ENCODE data around the genes GPR89A, LIX1L and ACP6.

DNA sequence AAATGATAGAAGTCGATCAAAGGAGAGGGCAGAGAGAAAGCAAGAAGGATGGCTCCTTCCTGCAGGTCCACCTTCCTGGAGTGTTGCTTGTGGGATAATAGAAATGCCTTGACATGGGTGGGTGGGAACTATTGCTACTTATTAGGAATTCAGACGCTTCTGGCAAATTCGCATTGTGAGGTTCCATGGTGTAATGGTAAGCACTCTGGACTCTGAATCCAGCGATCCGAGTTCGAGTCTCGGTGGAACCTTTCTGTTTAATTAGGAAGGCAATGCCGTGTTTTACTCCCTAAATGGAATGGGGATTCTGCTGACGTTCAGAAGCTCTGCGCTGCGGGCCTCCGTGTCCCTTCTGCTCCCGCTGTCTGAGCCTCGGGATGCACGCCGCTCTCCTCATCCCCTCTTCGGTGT is 214.5 kb downstream of the H3-7 start:
- RRBS = no CpG with 5 or more reads among the region's 17 CpGs

GRCh38 chr1:145214338-145214918 is 27.5 kb downstream of the PPIAL4D start:
- RRBS = no CpG with 5 or more reads among the region's 25 CpGs

DNA sequence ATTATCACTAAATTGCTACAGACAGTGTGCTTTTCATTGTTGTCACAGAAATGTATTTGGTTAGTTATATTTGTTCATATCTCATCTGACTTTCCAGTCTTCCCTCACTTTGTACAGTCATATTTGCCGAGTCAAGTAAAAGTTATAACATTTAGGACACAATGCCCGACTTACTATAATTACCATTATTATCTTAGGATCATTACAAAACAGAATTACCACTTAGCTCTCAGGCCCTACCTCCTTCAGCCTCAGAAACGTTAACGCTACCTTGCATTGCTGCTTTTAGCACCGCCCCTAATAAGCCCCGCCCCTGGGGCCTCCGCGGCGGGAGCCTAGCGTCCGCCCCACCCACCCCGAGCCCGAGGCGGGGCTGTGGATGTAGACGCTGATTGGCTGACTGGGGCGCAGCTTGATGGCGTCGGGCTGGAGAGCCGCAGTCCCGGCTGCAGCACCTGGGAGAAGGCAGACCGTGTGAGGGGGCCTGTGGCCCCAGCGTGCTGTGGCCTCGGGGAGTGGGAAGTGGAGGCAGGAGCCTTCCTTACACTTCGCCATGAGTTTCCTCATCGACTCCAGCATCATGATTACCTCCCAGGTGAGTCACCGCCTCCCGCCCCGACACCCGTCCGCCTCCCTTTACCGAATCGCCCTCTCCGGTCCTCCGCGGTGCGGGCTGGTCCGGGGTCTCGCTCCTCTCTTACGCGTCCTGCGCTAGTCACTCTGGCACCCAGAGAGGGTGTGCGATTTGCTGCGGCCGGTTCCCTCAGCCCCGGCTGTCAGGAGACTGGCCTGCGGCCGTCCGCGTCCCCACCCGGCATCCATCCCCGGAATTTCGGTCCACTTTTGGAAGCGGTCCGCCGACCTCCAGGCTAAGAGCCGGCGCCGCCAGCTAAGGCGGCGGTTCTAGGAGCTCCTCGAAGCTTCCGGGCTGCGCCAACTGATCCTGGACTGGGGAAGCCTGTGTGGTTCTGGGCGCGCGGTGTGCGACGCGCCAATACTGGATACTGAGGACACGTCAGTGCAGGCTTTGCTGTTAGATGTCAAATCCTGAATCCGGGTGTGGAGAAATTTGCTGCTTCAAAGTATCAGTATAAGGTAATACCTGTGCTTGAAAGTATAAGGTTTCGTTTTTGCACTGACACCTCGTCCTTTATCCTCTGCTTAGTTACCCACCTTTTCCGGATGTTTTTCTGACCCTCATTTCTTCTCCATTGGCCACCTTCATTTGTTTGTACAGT is at the start of gene GPR89A:
Gene GPR89A, plus strand, starts transcription at position 408 of the 1,238 bp plus-strand sequence.
- RRBS = no CpG with 5 or more reads among the region's 74 CpGs

DNA sequence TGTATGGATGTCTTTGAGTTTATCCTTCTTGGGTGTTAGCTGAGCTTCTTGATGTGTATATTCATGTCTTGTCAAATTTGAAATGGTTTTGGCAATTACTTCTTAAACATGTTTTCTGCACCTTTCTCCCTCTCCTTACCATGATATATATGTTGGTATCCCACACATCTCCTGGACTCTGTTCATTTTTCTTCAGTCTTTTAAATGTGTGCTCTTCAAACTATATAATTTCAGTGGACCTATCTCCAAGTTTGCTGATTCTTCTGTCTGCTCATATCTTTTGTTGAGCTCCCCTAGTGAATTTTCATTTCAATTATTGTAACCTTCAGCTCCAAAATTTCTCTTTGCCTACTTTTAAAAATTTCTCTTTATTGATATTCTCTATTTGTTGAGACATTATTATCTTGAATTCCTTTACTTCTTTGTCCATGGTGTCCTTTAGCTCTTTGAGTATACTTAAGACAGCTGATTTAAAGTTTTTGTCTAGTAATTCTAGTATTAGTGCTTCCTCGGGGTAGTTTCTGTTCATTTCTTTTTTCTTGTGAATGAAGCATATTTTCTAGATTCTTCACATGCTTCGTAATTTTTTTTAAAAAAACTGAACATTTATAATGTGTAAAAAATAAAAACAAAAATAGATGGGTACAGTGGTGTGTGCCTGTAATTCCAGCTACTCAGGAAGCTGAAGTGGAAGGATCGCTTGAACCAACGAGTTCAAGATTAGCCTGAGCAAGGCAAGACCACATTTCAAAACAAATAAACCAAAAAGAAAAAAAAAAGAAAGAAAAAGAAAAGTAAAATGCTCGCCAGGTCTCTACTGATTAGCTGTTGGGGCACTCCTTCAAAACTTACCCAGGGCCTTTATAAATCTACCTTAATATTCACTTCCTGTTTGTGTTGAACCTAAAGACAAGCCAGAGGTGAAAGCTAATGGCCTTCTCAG is 50.9 kb downstream of the RNF115 start:
- RRBS = no CpG with 5 or more reads among the region's 5 CpGs

DNA sequence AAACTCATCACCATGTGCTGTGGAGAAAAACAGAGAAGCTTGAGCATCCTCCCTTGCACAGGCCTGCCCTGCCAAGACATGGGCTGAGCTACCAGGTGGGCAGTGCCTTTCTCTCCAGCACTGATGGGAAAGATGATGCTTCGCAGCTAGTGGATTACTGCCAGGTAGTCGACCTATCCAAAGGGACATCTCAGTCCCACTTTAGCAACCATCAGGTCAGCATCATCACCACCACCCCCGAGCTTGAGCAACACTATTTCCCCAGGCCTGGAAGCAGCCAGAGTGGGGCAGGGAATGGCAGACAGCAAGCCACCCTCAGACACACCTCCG is 1.9 kb downstream of the PIAS3 start:
- RRBS = no CpG with 5 or more reads among the region's 4 CpGs

GRCh38 chr1:145859512-145860309 is 830 bp upstream of the PIAS3 start:
- RRBS = no CpG with 5 or more reads among the region's 43 CpGs

GRCh38 chr1:145896928-145897968 is 11.6 kb upstream of the ANKRD35 start:
- RRBS = no CpG with 5 or more reads among the region's 10 CpGs

- RRBS = under 1% methylated on average over 9 of the region's 60 CpGs
Observed at GRCh38 chr1:145957273-145958380, at the start of gene LIX1L. Gene LIX1L (minus strand): TSS chr1:145958017.

- RRBS = no CpG with 5 or more reads among the region's 2 CpGs
Observed at GRCh38 chr1:145978160-145978521, 13.7 kb downstream of the POLR3GL start.

DNA sequence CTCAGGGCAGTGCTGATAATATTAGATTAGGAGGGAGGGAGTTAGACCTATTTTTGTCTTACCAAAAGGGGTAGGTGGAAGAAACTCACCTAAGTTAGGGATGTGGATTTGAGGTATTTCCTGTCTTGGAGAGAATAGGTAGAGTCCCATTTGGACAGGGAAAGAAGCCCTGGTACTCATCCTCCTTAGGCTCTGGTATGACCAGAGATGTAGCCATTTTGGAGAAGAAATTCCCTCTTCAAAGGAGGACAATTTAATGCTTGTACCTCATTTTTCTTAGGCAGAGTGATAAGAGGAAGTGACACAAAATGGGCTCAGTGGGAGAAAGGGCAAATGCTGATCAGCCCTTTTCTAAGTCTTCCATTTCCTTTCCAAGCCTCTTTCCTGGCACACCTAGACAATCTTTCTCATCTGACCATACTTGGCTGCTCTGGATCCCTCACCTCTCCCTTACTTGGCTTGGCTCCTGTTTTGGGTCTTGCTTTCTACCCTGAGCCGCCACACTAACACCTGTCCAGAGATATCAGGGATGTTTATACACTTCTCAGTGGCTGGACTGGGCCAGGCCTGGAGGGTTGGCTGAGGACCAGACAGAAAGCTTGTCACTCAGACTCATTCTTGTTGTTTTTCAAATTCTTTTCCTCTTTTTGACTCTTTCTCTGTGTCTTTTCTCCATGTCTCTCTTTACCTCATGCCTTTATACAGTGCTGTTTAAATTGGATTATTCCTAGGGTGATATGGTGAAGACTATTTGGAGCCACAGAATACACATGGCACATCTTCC is 13.2 kb downstream of the TXNIP start:
- RRBS = no CpG with 5 or more reads among the region's 1 CpG

DNA sequence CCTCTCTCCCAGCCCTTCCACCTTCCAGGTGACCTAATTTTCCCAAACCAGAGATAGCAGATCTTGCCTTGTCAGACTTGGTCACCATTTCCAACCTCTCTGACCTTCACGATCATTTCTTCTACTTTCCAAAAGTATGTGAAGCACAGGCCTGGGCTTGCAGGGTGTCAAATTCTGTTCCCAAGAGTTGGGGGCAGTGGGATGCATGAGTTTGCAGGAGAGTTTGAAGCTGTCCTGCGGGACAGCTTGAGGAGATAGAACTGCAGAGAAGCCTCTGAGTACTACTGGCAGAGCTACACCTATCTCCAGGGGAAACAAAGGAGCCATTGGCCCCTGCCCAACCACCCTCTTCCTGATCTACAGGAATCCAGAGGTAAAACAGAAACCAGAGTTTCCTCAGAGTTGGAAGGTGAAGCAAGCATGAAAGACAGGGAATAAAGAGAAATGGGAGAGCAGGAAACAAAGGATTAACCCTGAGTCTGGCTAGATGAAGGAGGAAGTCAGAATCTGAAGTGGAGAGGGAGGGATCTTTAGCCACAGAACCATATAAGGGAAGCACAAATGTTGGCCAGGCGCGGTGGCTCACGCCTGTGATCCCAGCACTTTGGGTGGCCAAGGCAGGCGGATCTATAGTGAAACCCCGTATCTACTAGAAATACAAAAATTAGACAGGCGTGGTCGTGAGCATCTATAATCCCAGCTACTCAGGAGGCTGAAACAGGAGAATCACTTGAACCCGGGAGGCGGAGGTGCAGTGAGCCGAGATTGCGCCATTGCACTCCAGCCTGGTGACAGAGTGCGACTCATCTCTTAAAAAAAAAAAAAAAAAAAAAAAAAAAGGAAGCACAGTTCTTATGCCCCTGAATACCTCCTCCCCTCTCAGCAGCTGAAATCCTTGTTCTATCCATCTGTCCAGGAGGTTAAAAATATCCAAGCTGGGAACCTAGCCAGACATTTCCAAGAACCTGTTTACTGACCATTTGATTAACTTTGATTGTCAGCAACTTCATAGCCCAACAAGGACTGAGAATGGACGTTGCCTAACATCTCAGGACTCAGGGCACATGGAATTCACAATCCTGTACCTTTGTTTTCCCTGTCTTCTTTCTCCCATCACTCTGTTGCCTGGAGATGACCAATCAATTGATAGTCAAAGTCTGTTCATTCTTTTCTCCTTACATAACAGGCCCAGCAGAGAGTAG is 10.9 kb downstream of the TXNIP start:
- RRBS = no CpG with 5 or more reads among the region's 15 CpGs

- RRBS = no CpG with 5 or more reads among the region's 1 CpG
Observed at GRCh38 chr1:145993190-145993333, 3.3 kb downstream of the TXNIP start.

GRCh38 chr1:146409427-146409696 is 64.8 kb upstream of the PPIAL4H start:
- RRBS = no CpG with 5 or more reads among the region's 13 CpGs

- RRBS = no CpG with 5 or more reads among the region's 11 CpGs
Observed at GRCh38 chr1:146948325-146949090, 10.4 kb downstream of the NBPF12 start.

DNA sequence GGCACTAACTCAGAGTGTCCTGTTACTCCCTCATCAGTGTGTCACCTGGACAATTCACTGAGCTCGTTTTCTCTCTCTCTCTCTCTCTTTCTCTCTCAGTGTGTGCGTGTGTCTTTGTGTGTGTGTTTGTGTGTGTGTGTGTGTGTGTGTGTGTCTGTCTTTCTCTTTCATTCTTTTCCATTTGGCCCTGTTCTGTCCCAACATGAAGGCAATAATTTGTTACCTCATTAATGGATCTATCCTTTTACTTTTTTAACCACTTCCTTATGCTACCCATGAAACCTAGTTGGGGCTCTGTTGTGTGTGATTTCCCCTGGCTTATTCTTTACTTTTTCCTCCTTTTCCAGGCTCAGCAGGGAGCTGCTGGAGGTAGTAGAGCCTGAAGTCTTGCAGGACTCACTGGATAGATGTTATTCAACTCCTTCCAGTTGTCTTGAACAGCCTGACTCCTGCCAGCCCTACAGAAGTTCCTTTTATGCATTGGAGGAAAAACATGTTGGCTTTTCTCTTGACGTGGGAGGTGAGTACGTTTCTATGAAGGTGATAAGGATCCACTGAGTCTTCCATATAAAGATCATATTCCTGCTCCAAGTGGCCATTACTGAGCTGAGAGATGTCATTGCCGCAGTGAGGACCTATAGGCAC is 49.6 kb downstream of the NBPF12 start:
- RRBS = no CpG with 5 or more reads among the region's 5 CpGs

GRCh38 chr1:147287190-147287654 is 44.7 kb downstream of the CHD1L start:
- RRBS = no CpG with 5 or more reads among the region's 2 CpGs

DNA sequence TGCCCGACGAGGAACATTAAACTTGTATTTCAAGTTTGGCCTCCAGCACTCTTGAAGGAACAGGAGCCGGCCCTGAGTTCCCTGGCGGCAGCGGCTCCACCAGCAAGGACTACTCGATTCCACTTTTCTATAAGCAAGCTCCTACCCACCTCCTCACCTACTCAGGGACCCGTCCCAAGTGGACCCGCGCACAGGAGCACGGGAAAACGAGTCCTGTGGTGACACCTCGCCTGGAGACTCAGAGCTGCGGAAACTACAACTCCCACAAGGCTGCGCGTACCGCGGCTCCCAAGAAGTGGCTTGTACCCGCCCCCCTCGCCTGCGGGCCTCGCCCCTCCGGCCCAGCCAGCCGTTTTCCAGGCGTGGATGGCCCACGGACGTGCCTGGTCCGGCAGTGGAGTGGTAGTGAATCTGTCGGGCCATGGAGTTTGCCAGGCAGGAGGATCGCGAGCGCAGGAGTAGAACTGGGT is at the start of gene ACP6:
Gene ACP6, minus strand, starts transcription at position 181 of the 470 bp plus-strand sequence.
- RRBS = under 1% methylated on average over 8 of the region's 31 CpGs

DNA sequence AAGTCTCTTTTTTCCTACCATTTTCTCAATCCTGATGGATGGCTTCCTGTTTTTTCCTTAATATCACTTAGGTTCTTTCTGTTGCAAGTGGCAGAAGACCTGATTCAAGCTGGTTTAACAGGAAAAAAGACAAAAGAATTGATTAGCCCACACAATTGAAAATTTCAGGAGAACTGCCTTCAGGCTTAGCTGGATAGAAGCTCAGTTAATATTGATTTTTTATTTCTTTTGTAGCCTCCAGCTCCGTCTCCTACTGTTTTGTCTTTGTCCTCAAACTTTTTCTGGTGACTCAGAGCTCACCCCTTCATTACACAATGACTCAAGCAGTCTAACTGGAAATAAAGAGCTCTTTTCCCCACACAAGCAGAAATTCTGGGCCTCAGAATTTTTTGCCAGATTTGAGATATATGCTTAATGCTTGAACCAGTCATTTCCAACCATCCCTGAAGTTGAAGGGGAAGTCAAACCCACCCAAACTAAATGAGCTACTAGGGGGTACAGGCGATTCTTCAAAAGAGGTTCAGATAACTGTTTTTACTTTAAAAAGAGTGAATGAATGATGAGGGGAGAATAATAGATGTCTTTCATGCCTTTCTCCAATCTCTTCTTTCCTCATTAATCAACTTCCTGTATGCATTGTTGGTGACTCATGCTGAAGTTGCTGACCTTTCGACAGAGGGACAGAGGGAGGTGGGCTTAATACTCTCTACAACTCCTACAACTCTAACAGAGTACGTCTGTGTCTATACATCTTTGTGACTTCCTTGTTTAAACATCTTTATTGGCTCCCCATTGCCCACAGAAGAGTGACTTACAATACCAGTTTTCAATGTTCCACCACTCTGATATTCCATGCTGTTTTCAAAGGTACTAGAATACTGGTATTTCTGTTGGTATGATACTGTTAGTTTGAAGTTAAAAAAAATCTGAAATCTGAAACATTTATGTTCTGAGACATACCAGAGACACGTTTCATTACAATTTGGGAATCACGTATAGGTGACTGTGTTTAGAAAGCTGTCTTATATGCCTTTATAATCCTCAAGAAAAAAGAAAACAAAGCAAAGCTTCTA is 6.2 kb upstream of the ACP6 start:
- RRBS = no CpG with 5 or more reads among the region's 6 CpGs

- RRBS = no CpG with 5 or more reads among the region's 7 CpGs
Observed at GRCh38 chr1:147717649-147718289, 42.6 kb downstream of the GJA5 start.

Data from AG09319 (cell line).